Measurements from ENCODE around the gene IL17RD.

DNA sequence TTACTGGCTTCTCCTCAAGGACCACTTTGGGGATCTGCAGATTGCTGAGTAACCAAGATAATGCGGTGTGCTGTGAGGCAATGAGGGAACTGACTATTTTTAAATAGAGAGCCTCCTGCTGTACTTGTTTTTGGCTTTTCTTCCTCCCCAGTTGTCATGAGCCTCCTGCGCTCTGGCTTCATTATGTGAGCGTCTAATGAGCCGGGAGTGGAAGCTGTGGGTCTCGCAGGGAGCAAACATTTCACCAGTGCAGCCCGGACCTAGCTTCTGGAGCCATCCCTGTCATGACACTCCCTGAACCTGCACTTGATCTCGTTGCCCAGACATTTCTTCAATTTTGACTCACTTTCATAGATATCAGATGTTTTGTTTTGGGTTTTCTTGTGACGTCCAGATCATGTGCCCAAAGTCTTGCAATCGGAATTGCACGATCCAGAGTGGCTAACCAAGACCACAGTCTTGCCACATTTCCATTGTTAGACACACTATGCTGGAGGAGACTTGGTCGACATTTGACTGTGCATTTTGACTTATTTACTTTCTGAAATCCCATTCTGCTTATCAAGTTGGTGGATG is 327.2 kb downstream of the LRTM1 start:
- PRO-cap = no peak
- RAMPAGE, long total RNA, 4 experiments = no peak in any of the 4 experiments

DNA sequence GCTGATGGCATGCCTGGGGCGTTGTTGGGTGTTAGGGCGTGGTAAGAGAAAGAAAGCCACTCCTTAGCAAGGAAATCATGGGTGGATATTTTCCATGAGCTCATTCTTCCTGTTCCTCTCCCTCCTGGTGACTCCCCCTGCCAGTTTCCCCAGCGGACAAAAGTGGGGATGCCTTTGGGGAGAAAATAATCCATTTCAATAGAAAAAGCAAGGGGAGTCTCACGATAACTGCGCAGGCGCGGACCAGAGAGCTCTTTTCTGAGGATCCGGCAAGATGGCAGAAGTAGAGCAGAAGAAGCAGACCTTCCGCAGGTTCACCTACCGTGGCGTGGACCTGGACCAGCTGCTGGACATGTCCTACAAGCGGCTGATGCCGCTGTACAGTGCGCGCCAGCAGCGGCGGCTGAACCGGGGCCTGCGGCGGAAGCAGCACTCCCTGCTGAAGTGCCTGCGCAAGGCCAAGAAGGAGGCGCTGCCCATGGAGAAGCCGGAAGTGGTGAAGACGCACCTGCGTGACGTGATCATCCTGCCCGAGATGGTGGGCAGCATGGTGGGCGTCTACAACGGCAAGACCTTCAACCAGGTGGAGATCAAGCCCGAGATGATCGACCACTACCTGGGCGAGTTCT is 301.8 kb downstream of the LRTM1 start:
- PRO-cap = no peak
- RAMPAGE, long total RNA, 4 experiments = no peak in any of the 4 experiments

DNA sequence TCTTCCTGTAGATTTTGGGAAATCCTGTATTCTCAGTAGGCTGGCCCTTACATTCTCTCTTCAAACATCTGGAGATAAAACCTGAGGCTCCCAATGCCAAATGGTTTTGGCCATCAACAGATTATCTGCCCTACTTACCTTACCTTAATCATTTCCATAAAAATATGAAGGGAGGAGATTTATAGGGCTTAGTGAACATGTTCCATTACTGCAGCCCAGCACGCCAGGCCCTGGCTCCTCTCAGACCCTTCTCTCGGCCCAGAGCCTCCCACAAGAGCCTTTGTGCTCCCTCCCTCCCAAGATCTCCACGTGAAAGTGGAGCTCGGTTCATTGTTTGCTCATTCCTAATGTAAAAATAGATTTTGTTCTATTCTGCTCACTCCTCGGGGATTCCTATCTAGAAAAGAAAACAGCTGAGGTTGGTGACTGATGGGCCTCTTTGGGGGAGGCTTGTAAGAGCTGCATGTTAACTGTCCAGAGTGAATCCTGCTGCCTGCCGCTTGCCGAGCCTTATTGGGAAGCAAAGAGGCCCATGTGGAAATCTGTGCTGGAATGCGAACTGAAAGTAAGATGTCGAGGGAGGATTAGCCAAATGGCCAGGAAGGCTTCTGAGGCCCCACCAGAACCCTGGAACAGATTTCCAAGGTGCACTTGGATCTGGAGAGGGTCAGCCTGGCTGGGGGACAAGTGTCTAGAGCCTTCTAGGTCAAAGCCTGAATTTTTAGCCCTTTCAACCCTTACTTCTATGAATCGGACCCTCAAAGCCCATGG is 267.2 kb downstream of the LRTM1 start:
- PRO-cap = no peak
- RAMPAGE, long total RNA, 4 experiments = no peak in any of the 4 experiments

DNA sequence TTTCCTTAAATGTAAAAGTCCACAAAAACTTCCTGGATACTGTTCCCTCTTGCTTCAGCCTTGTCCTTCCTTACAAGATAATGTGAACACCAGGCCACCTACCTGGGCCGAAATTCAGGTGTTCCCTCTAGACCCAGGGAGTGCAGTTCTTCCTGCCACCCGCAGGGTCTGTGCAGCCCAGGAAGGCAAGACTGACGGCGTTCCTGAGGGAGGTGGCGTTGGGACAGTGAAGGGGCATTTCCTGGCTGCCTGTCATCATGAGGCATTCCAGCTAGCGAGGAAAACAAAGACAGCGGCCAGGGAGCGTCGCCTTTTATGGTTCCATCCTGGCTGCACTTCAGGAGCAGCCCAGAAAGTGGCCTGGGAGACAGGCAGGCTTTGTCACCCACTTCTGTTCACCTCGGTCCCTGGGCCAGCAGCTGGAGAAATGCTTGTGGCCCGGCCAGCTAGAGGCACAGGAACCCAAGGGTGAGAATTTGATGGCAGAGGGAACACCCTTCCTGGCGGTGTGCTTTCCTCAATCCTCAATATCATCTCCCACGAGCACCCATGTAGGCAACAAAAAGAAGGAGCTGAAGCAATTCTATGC is 84.9 kb upstream of the WNT5A start:
- PRO-cap = no peak
- RAMPAGE, long total RNA, 4 experiments = no peak in any of the 4 experiments

GRCh38 chr3:55663965-55664854 is 177.1 kb upstream of the WNT5A start:
- PRO-cap = no peak
- RAMPAGE, long total RNA, 4 experiments = no peak in any of the 4 experiments

- PRO-cap = no peak
- RAMPAGE, long total RNA, 4 experiments = no peak in any of the 4 experiments
These were observed 61.1 kb downstream of the TASOR start for GRCh38 chr3:56621627-56622628.

DNA sequence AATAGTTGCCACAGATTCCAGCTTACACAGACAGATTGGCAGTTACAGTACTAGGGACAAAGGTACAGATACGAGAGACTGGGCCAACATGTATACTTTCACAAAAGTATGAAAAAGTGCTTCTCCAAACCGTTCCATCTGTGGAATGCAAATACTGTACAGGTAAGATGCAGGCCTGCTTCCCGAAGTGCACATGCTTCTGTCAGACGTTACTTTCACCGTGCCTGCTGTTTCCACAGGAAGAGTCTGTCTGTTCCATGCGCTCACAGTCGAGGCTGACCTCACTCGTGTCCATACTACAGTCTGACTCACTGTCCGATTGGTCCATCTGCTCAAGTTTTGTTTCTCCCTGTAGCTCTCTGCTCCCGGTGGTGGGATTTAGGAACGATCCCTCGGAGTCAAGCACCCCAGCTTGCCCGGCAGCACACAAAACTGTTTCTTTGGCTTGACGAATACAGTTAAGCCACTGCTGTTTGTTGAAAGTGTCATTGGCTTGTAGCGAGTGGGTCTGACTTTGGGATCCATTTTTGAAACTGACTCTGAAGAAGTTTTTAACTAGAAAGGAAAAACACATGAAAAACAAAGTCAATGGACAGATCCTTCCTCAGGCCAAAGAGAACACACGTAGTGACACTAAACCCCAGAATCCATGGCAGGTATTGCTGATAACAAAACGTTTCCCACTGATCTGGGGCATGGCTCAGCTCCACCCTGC is 46.2 kb upstream of the TASOR start:
- PRO-cap = no peak
- RAMPAGE, long total RNA, 4 experiments = no peak in any of the 4 experiments

DNA sequence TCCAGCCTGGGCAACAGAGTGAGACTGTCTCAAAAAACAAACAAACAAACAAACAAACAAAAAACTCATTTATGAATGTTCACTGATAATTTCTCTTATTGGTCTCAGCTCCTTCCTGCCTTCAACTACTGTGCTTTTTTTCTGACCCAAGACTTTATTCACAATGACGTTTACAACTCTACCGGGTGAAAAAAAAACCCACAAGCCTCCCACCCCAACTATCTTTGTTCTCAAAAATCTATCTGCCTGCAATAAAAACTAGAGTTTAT is 52.1 kb upstream of the TASOR start:
- PRO-cap = no peak
- RAMPAGE, long total RNA, 4 experiments = no peak in any of the 4 experiments

- PRO-cap = no peak
- RAMPAGE, long total RNA, 4 experiments = no peak in any of the 4 experiments
These were observed 18.1 kb downstream of the ARHGEF3 start for GRCh38 chr3:56783444-56784217.

DNA sequence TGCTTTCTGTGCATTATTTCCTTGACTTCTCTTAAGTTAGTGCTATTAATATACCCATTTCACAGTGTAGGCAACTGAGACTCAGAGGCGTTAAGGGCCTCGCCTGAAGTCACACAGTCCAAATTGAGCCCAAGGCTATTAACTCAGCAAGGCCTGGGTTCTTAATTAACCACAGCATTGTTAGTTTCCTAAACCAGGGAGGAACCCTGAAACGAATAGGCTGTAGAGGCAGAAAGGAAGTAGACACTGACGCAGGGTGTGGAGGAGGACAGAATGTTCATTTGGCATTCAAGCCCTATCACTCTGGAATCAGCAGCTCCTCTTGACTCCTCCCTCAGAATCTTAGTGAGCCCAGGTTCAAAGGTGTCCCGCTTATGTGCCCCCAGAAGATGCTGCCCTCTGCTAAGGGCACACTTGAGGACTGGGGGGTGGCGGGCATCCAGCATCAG is 13.9 kb downstream of the ARHGEF3 start:
- PRO-cap = no peak
- RAMPAGE, long total RNA, 4 experiments = no peak in any of the 4 experiments

- PRO-cap = no peak
- RAMPAGE, long total RNA, 4 experiments = no peak in any of the 4 experiments
These were observed 23.9 kb upstream of the ARHGEF3 start for GRCh38 chr3:56825540-56826138.

DNA sequence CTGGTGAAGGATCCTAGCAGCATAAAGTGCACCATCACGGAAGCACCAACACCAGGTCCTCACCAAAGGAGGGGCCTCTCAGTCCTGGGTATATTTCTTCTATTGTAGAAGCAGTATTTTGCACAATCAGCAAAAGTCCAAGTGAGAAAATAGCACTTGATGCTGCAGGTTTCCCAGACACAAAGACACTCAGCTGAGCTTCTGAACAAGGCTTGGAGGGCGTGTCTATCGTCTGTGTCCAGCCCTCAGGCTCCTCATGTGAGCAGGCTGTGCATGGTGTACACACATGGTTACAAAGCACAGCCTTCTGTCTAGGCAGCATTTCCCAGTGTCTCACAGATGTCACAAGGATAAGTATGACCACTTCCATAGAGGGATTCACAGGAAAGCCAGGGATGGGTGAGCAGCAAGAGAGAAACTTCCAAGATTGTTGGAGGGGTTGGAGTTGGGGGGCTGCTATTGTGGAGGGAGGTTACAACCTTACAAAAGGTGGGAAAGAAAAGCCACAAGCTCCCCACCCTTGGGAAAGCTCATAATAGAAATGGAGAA is 98.2 kb upstream of the SPATA12 start:
- PRO-cap = no peak
- RAMPAGE, long total RNA, 4 experiments = no peak in any of the 4 experiments

DNA sequence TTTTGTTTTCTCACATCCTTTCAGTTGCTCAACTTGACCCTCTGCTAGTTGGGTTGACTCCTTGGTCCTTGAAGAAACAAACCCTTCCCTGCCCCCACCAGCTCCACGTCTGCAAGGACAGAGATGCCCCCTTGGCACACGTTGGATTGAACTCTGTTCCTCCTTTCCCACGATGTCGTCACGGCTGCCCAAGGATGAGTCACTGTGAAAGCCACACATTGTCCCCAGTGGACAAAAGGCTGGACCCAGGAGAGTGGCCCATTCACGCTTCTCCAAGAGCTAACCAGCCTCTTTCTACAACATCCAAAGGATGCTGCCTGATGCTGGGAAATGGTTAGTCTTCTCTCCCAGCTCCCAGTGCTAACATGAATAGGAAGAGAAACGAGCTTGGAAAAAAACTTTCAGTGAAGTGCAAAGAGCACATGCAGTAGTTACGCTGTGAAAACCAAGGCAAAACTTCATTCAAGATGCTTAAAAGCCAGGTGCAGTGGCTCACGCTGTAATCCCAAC is 42.9 kb upstream of the SPATA12 start:
- PRO-cap = no peak
- RAMPAGE, long total RNA, 4 experiments = no peak in any of the 4 experiments

- PRO-cap = no peak
- RAMPAGE, long total RNA, 4 experiments = no peak in any of the 4 experiments
These were observed 18.0 kb downstream of the SPATA12 start for GRCh38 chr3:57078085-57079147.

GRCh38 chr3:57164740-57165757 is at the start of gene IL17RD:
Gene IL17RD (minus strand): TSS chr3:57165353.
- PRO-cap = no peak
- RAMPAGE, long total RNA, 4 experiments = no peak in any of the 4 experiments

DNA sequence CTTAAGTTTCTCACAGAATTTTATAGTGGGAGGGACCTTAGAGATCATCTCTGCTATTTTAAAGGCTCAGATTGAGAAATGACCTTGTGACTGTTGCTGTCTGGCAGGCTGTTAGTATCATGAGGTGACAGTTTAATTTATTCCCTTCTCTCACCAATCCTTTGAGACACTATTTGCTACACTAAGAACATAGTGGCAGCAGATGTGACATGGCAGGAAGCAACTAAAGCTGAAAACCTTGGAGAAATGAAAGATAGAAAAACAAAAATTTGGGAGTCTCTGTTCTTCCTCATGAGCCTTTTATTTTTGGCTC is 24.9 kb downstream of the APPL1 start:
- PRO-cap = no peak
- RAMPAGE, long total RNA, 4 experiments = no peak in any of the 4 experiments

- PRO-cap = no peak
- RAMPAGE, long total RNA, 4 experiments = no peak in any of the 4 experiments
These were observed 93.4 kb downstream of the DNAH12 start for GRCh38 chr3:57450618-57451313.

DNA sequence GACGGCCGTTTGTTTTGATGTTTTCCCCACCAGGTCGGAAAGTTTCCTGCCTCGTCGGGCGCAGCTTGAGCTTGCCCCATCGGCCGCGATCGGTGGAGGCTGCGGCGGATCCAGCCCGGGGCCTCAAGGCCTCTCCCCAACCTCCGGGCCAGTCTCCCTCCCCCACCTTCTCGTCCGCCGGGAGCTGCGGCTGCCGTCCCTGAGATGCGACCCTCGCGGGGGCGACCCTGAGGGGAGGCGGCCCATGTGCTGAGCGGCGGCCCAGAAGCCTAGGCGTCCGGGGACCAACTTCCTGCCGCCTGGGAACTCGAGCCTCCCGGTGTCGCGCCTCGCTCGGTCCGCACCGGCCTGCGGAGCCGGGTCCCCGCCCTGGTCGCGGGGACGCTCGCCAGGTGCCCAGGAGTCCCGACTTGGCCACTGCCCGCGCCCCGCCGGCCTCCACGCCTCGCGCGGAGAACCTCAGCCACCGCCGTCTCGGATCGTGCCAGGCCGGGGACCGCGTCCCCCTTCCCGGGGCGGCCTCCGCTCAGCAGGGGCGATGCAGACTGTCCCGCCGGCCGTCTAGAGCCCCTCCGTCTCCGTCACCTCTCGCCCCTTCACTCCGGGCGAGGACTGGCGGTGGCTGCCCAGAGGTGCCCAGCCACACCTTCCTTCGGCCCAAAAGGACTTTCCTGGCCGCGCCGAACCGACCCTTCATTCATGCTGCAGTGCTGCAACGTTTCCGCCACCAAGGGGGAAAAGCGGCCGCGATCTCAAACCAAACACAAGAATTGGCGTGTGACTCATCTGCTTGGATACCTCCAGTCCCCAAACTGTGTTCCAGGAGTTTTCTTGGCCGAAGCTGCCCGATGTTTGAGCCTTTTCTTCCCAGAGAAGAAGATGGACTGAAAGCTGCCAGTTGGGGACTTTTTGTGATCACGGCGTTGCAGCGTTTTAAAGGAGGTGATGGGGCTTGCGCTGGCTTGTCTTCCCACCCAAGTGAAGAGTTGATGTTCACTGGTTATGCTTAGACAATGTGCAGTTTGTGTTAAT is 722 bp downstream of the SLMAP start:
- PRO-cap = no peak
- RAMPAGE, long total RNA, 4 experiments = no peak in any of the 4 experiments

- PRO-cap = no peak
- RAMPAGE, long total RNA, 4 experiments = no peak in any of the 4 experiments
These were observed 2.1 kb downstream of the SLMAP start for GRCh38 chr3:57758058-57758695.

DNA sequence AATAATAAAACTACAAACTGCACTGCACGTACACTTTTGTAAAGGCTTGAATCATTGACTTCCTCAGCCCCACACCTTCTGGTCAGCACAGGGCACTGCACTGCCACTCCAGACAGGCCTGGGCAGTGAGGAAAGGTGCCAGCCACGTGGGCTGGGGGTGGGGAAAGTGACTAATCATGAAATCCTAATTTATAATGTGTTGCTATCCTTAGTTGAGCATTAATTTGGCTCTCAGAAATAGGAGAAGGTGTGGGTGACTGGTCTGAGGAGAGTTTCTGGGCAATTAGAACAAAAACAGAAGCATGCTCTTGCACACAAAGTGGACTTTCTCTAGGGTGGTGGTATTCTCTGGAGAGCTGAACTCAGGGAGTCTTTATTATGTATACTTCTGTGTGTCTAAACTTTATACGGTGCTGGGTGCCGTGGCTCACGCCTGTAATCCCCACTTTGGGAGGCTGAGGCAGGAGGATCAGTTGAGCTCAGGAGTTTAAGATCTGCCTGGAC is 58.3 kb upstream of the FLNB start:
- PRO-cap = no peak
- RAMPAGE, long total RNA, 4 experiments = no peak in any of the 4 experiments